Type B pancreatic cell (in vitro differentiated cells): ENCODE data around the genes PRPF38B and PSMA5.

- PRO-cap, result no peak
Observed at GRCh38 chr1:108601350-108602064, 41.6 kb downstream of the EEIG2 start.

DNA sequence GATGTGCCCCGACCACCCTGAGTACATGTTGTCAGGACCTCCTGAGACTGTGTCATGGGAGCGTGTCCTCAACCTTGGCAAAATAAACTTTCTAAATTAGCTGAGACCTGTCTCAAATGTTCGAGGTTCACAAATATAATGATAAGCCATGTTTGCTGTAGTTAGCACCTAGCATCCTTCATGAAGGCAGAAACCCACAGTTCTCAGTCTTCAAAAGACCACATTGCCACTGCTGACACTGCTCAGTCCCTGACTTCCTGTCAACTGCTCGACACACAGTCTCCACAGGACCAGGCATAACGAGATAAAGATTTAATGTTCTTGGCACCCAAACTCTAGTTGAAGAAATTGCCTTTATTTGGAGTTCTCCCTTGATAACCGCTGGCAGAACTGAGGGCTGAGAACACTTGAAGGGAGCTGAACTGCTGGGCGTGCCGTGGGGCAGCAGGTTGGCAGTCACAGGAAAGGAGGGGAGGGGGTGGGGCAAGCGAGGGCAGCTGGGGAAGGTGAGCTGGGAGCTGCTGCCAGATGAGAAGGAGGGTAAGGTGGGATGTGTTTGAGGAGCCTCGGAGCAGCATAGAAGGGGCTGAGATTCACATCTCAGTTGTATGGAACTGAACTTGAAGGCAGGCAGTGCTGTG lies 16.0 kb downstream of the HENMT1 start:
- PRO-cap, result no peak

DNA sequence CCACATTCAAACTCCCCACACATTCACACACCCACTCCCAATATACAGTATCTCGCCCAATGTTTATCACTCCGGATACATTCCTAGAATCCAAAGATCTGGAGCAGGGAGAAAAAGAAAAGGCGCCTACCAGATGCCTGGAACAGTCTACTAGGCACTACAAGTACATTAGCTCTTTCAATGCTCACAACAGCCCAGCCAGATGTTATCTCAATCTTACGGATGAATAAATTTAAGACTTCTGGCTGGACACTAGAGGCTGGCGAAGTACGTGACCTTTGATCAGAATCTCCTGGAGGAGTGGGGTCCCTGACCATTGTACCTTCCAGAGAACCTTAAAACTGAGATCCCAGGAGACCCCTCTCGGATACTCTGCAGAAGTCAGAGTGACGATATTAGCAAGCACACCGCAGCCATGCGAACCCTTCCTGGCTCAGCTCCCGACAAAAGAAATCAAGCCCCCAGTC lies 460 bp upstream of the PRPF38B start:
- PRO-cap, result no peak

- PRO-cap, result bidirectional peak, plus-strand start at chr1:108692327, minus-strand start at chr1:108692223; bidirectional peak, plus-strand start at chr1:108692579, minus-strand start at chr1:108692535
Observed at GRCh38 chr1:108692276-108693238, at the start of gene PRPF38B. Gene PRPF38B (plus strand): TSS chr1:108692310.

DNA sequence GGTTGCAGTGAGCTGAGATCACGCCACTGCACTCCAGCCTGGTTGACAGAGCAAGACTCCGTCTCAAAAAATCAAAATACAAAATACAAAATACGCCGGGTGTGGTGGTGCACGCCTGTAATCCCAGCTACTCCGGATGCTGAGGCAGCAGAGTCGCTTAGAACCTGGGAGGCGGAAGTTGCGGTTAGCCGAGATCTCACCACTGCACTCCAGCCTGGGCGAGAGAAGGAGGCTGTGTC lies 9.3 kb upstream of the FNDC7 start:
- PRO-cap, result no peak

GRCh38 chr1:108878673-108879033 lies 1.9 kb downstream of the GPSM2 start:
- PRO-cap, result no peak

DNA sequence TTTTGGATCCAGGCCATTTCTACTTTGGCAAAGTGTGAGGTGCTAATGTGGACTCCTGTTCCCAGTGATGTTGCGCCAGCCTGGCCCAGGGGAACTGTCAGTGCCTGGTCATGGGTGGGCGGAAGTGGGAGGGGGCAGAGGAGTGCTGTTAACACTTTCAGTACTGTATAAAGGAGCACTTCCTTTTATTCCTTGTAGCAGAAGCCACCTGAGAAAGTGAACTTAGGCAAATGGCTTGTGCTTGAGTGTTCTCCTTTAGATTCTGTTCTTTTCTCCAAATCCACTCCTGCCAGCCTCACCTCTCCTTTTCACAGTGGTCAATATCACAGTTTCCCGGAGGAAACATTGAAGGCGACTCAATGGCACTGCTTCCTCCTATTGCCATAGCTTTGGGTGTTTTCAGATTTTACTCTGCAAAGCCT lies 20.0 kb downstream of the ELAPOR1 start:
- PRO-cap, result no peak

DNA sequence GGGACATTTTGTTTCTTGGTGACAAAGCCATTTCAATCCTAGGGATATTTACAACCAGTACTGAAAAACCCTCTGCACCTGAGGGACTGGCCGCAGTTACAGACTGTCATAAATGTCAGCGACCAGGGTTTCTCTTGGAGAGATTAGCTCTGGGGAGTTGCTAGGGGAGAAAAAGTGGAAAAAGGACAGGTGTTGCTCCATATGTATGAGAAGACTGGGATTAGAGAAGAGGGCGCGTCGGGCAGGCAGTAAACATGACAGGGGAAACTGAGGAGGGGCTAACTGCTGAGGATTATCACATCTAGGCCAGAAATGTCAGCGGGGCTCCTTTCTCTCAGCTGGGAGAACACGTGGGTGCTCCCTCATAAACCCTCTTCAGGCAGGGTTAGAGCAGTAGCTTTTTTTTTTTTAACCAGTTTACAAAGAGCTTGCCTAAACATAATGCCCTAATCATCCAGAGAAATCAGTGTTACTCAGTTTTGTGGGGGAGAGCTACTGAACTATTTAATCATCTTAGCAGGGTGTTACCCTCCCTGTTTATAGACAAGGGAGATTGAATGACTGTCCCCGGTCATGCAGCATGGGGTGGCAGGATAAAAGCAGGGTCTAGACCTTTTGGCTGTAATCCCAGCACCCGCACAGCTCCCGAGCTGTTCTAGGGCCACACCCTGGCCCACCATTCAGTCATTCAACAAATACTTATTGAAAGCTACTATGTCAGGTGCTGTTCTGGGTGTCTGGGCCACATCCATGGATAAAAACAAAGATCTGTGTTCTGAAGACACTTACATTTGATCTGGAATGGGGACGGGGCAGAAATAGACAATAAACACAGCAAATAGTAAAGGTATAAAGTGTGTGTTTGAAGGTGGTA lies 35.2 kb downstream of the ELAPOR1 start:
- PRO-cap, result no peak

DNA sequence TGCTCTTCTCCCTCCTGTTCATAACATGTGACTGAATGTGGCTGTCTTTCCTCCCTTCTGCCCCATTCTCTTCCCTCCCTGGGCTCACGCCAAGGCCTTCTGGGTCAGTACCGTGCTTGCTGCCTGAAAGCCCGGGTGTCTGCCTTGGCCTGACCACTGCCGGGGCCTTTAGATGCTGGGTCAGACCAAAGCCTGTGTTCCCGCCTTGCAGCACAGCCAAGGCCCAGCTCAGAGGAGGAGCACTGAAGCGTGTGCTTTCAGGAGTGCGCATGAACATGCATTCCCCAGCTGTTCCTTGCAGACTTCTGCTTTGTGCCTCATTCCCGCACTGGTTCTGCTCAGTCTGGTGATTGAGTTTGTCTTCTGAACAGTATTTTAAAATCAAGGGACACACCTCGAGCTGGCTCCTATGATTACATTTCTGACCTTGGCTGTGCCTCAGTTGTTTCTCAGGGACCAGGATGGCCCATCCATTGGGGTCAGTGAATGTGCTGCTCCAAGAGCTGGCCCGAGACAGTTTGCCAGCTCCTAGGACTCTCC lies 26.9 kb upstream of the SARS1 start:
- PRO-cap, result no peak

GRCh38 chr1:109254165-109254601 lies 4.8 kb downstream of the CELSR2 start:
- PRO-cap, result no peak

GRCh38 chr1:109263027-109263625 lies 13.8 kb downstream of the CELSR2 start:
- PRO-cap, result no peak

DNA sequence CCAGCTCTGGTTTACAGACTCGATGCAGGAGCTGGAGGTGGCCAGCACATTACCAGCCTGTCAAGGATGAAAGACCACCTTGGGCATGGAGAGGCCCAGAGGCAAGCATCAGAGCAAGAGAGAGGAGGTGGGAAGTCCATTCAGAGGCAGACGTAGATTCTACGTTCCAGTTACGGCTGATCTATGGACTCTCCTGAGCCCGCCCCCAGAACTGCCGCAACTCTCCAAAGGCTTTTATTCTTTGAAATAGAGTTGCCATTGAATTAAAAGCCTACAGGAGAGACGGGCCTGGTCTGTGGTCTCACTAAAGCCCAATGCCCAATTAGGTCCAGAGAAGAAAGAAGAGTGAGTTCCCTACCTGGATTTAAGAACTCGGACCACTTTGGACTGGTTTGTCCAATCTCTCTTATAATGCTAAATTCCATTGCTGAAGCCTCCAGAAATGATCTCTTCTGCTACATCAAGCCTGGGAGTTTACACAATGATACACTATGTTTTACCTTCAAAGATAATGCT lies 4.1 kb upstream of the MYBPHL start:
- PRO-cap, result no peak

DNA sequence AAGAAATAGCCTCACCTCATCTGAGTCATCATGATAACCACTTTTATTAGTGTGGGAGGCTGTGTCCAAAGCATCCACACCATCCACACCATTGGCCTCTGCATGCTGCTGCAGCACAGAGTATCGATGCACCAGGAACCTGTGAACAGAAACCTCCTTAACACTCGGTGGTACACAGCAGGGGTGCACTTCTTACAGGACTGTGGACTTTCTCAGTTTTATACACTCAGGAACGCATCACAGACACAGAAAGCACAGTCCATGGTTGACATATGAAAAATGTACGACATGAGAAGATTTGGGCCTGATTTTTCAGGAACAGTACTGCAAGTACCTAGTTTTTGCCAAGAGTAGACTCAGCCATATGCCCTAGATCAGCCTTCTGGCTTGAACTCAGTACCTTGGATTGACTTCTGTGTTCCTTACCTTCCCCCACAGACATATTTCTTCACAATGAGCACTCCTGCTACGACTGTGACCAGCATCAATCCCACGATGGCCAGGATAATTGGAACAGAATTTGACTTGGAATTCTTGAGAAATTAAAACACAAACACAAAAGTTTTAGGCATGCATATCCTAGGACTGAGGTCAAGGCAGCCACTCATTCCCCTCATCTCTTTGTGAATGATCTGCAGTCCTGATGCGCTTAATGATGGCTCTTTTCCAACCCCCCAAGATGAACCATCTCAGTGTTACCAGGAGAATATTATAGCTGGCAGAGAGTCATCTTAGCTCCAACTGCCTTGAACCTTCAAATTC lies 7.6 kb upstream of the MYBPHL start:
- PRO-cap, result no peak

GRCh38 chr1:109317284-109318092 lies 10.7 kb upstream of the MYBPHL start:
- PRO-cap, result no peak

- PRO-cap, result no peak
Observed at GRCh38 chr1:109347285-109348200, 40.7 kb upstream of the MYBPHL start.

GRCh38 chr1:109377276-109377908 lies 20.3 kb downstream of the SORT1 start:
- PRO-cap, result no peak

DNA sequence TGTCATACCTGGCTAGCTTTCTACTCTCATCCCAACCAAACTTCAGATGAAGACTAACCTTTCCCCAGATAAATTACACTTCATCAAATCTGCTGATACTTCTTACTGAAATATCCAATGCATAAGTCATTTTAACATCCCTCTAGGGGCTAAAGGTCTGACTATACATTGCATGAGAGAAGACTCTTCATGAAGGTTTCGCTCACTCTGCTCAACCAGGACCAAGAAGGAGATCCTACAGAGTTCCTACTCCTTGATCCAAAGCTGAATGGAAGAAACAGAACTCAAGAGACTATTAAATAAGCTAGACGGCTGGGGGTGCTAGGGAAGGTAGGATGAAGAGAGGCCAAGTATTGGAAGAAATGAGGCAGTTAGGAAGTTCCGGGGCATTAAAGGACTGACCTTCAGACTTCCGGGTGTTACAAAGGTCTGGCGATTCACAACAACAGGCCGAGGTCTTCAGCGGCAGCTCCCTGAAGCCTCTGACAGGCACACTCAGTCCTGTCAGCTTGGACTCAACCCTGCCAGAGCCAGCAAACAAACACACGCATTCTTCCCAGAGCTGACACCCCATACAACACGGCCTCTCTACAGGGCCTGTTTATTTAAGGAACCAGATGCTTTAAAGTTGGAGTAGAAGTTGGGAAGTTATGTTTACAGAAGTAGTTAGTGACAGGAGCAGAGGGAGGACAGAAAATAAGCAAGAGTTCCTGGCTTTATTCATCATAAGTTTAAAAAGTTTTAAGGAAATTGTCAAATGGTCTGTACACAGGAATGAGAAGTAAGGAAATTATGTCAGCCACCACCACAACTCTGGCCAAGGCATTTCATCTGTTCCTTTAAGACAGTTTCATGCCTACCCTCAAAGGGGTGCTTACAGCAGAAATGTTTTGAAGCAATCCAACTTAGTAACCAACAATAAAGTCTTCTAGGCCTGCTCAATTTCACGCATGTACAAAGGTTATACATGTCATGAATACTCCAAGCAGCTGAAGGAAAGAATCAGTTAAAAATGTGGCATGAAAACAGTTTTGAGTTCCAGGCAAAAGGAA lies 4.8 kb downstream of the SORT1 start:
- PRO-cap, result no peak

DNA sequence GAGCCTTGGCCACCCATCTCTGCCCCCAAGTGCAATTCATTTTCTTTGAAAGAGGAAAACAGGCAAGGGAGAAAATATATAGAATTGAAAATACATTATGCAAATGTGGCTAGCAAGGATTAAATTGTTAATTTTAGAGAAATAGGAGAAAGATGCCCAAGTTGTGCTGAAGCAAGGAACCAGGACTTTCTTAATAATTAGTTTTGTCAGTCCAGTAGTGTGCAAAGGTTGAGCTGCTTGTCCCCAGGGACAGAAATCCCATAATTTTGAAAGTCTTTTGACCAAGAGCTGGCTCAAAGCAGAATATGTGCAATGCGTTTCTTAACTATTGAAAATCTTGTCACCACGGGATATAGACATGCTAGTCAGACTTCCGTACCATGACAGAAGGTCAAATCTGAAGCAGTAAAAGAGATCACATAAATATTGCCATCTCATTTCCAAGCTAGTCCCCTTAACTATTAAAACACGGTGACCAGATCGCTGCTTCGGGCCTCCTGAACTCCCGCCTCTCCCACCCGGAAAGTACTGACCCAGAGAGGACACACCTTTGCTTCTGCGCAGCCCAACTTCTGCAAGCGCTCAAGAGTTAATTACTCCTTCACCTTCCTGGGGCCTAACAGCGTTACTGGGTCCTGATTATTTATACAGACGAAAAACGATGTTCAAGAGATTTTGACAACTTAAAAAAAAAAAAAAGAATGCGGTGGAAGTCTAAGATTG lies 898 bp downstream of the SORT1 start:
- PRO-cap, result no peak

GRCh38 chr1:109425245-109425686 lies 982 bp downstream of the PSMA5 start:
- PRO-cap, result no peak

DNA sequence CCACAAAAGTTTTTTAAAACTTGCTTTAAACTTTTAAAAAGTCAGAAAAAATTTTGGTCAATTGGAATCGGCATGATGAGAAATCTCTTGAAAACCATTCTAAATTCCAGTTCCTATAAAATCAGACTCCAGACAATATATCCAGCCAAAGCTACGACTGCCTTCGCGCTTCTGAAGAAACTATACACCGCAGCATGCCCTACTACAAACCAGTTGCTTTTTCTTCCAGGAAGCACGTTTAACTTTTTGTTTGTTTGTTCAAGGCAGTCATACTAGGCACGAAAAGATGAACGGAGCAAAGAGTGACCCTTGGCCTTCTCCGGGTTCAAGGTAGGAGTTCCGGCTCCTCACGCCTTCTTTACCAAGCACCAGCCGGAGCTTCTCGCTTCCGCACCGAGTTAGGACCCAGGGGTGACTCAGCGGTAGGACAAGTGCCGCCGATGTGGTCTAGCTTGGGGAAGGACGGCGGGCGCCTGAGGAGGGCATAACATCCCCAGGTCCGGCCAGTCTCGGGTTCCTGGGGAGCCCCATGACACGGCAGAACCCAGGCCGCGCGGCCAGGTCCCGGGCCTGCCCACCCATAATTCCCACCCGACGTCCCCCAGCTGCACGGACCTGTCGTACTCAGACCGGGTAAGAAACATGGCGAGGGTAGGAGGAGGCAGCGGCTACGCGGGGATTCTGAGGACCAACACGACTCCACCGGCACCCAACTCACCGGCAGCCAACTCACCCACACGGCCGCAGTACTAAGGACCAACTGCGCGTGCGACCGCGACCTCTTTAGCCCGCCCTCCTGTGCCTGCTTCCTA lies at the start of gene PSMA5:
TSS of gene PSMA5 (minus strand) at position 762 of the 812 bp plus-strand sequence.
- PRO-cap, result bidirectional peak, plus-strand start at position 430 of the sequence, minus-strand start at position 400 of the sequence; bidirectional peak, plus-strand start outside the sequence, minus-strand start at position 731 of the sequence